Pericardium fibroblast (primary cell): ENCODE data around the genes DSCAML1 and PHLDB1.

DNA sequence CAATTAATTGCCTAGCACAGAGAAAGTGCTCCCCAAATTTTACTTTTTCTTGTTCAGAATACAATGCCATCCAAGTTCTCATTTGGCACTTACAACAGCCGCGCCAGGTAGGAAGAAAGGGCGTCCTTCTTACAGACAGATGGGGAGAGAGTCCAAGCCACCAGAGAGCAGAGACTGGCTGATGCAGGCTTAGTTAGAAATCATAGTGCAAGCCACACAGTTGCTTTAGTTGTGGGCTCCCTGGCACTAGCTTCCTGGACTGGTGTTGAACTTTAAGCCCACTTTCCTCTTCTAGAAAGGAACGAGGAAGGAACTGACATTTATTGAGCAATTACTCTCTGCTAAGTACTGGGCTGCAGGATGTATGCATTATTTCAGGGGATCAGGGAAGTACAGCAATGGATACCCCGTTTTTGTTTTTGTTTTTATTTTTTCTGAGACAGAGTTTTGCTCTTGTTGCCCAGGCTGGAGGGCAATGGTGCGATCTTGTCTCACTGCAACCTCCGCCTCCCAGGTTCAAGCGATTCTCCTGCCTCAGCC is 3.0 kb downstream of the BACE1 start:
- RAMPAGE, long total RNA: no peak

- RAMPAGE, long total RNA: no peak
Observed at GRCh38 chr11:117314740-117315113, 1.3 kb downstream of the BACE1 start.

- RAMPAGE, long total RNA: no peak
Observed at GRCh38 chr11:117717629-117718543, 79.1 kb downstream of the DSCAML1 start.

GRCh38 chr11:117796591-117797531 is at the start of gene DSCAML1:
Gene DSCAML1 (minus strand): TSS chr11:117797216.
- RAMPAGE, long total RNA: no peak

DNA sequence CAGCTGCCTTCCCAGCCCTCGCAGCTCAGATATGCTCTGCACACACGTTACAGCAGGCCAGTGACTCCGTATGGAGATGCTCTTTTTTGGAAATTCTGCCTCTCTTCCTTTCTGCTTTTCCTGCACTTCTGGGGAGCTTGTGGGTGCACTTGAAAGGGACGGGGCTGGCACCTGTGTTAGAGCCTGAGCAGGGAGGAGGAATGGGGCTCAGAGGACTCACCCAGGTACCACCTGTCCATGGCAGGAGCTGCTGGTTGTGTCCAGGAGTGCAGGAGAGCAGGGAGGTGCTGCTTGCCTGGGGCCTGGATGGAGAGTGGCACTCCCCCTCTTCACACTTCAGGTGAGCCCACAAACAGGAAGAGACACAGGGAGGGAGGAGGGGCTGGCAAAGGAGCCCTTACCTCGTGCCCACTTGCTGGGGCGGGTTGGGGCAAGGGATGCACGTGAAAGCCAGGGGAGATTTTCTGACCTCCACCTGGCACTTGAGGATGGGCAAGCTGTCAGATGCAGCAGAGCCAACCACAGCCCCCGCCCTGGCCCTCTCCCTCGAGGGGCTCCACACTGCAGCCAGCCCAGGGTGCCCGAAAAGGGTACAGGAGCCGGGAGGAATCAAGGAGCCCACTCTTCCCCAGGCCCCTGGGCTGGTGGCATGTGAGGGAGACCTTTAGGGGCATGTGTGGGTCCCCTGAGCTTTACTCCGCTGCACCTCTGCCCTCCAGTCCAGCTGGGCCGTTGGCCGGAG is 3.4 kb upstream of the FXYD2 start:
- RAMPAGE, long total RNA: no peak

DNA sequence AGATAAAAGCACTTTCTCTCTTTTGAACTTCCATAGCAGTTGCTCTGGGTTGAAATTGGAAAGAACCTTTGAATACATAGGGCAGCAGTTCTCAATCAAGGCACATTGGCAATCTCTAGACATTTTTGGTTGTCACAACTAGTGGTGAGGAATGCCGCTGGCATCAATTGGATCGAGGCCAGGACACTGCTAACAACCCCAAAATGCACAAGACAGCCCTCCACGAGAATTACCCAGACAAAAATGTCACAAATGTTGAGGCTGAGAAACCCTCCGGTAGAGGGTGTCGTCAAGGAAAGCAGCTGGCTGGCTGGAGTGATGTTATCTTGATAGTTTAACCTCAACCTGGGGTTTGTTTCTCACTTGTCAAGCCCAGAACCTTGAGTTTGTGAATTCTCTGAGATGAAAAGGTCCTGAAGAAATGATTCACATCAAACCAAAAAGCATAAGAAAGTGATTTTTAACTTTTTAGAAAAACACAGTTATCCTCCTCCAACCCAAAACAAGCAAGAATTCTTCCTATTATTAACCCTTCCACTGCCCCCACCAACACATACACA is 21.1 kb upstream of the TMPRSS13 start:
- RAMPAGE, long total RNA: no peak

DNA sequence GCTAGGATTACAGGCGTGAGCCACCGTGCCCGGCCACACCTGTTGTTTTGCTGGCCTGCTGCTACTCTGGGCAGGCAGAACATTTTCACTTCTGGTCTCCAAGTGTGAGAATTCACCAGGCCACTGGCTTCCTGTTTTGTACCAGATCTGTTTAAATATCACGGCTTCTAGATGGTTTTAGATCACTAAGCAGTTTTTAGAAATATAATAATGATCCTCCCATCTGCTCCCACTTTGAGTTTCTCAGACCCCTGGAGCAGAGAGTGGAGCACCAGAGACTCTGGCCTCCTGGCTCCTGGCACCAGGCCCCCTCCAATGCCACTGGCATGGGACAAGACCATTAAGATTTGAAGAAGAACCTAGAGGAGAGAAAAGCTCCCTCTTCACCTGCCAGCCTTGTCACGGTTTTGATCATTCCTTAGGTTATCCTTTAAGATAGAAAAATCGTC is 22.0 kb downstream of the IL10RA start:
- RAMPAGE, long total RNA: no peak

DNA sequence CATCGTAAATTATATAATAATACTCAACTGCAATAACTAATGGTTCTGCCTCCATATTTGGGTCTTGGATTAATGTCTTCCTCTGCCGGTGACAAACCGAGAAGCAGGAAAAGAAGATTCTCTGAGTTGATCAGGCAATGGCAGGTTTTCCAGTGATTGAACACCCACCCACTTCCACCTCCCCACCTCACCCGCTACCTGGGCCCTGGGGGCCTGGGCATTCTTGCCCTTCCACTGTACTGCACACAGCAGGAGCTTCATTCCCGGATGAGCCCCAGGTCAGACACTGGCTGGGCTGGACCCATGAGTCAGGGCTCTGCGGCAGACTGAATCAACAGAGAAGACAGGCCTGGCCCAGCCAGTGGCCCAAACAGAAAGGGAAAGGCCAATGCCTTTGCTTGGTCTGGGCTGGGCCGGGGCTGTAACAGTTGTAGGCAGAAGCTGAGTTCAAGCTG is 1.6 kb upstream of the SMIM35 start:
- RAMPAGE, long total RNA: no peak

DNA sequence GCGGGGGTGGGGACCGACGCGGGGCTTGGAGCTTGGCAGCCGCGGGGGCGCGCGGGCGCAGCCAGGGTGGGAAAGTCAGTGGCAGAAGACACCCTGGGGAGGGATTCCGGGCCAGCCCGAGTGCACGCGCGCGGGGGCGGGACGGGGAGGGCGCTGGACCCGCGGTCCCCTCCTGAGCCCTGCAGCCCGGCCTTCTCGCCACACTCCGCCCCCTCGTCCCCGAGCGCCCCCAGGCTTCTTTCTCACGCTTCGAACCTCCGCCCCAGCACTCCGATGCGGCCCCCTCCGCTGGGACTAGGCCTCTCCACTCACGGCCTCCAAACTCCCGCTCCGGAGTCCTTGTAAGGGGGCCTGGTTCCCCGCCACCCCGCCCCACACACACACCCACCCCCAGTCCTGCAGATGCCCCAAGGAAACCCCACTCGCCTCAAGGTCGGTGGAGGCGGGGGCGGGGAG is 6.7 kb downstream of the SCN4B start:
- RAMPAGE, long total RNA: no peak

DNA sequence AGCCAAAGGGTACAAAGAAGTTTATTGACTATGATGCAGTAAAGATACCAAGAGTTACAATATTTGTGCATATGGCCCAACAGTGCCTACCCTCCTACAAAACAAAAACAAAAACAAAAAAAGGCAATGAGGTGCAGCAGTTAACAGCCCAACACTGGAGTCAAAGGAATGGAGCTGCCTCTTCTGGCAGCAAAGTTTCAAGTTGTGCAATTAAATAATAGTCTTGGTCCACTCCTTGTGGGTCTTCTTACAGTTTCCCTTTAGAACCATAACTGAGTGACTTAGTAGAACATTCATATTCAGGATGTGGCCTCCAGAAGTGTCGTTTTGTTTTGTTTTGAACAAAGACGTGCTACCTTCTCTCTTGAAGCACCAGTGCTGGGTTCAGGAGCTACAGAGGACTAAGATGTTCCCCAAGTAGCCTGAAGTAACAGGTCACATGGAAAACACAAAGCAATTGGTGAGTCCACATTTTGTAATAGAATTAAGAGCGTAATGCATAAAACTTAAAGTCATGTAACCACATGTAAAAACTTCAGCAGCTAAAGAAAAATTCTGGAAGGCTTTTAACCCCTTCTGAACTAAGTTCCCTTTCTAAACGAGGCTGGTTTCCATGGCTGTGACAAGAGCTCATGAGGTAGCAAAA is 2.0 kb upstream of the JAML start:
- RAMPAGE, long total RNA: no peak

DNA sequence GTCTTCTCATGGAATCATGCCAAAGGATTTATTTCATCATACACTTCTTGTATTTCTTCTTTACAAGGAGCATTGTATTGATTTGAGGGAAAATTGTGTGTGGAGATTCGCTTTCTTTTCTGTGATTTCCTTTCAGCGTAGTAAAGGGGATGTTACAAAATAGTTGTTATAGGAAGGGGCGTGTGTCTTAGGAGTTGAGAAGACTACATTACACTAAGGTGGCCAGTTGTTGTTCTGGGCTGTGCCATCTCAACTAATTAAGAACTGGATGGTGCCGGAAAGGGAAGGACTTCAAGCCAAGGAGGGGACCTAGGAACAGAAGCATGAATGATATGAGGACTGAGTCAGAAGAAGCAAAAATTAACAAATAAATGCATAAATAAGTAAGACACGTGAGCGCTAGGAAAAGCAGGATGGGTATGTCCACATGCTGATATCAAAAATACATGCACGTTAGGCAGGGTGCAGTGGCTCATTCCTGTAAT is 12.8 kb upstream of the CD3E start:
- RAMPAGE, long total RNA: no peak

GRCh38 chr11:118359816-118360062 is 339 bp downstream of the UBE4A start:
- RAMPAGE, long total RNA: no peak

GRCh38 chr11:118471505-118471928 is 35.2 kb downstream of the KMT2A start:
- RAMPAGE, long total RNA: no peak

DNA sequence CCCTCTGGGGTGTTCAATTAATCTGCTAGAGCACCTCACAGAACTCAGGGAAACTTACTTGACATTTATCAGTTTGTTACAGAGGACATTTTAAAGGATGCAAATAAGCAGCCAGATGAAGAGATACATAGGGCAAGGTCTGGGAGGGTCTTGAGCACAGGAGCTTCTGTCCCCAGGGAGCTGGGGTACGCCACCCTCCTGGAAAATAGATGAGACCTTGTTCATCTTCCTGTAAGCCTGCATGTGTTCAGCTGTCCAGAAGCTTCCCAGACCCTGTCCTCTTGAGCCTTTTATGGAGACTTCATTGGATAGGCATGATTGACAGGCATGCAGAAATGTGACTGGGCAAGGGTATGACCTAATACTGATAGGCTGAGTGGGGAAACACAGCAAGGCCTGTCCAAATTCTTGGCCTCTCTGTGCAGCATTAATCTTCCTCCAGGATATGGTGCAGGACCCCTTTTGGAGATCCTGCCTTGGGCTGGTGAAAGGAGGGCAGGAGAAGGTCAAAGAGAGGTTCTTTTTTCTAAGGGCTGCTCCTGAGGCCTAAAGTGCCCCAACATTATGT is 15.7 kb downstream of the ARCN1 start:
- RAMPAGE, long total RNA: no peak

- RAMPAGE, long total RNA: no peak
Observed at GRCh38 chr11:118597379-118598049, 9.9 kb upstream of the PHLDB1 start.

GRCh38 chr11:118602246-118603186 is 4.9 kb upstream of the PHLDB1 start:
- RAMPAGE, long total RNA: no peak

- RAMPAGE, long total RNA: start-site peak on the plus strand at chr11:118607602-118607634, 243 and 148 reads in 2 replicates
Observed at GRCh38 chr11:118607017-118608306, at the start of gene PHLDB1. Gene PHLDB1 (plus strand): TSS chr11:118607615.

DNA sequence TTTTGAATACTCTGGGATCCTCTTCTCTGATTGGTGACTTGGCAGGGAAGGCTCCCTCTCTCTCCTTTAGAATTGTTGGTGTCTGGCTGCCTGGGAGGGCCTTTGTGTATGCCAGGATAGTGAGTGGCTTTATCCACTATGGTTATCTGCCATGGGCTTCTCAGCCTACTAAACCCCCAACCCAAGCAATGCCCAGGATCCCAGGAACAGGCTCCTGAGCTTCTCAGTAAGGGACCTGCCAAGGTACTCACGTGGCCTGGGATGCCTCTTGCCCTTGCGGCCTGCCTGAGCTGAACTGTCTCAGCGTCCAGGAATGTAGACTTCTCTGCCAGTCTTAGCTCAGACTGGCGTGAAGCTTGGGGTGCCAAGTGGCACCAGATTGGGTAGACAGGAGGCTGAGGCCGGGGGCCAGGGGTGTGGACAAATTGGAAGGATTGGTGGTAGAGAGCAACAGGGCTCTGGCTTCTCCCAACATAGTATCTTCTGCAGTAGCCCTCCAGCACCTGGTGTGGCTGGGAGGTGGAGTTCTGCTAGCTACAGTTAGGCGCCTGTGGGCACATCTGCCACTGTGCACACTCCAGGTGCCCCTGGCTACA is 15.5 kb downstream of the PHLDB1 start:
- RAMPAGE, long total RNA: no peak

GRCh38 chr11:118634738-118635766 is 27.6 kb downstream of the PHLDB1 start:
- RAMPAGE, long total RNA: no peak

GRCh38 chr11:118645167-118645984 is 34.1 kb downstream of the TREH start:
- RAMPAGE, long total RNA: no peak